Spleen (tissue), 7 donors: ENCODE results near the gene PRAC1.

GRCh38 chr17:48615653-48616095 is 582 bp upstream of the HOXB8 start:
- PRO-cap, 4 experiments = no peak in any of the 4 experiments
- RAMPAGE, long total RNA, 4 experiments = no peak in any of the 4 experiments

GRCh38 chr17:48722225-48723299 is at the start of gene PRAC1:
TSS of gene PRAC1 (minus strand) at chr17:48722518.
- PRO-cap, 4 experiments = no peak in any of the 4 experiments
- RAMPAGE, long total RNA, 4 experiments = no peak in any of the 4 experiments

- PRO-cap, 4 experiments = no peak in any of the 4 experiments
- RAMPAGE, long total RNA, 4 experiments = no peak in any of the 4 experiments
Measured at GRCh38 chr17:48729343-48730327, 1.1 kb upstream of the HOXB13 start.

- PRO-cap, 4 experiments = no peak in any of the 4 experiments
- RAMPAGE, long total RNA, 4 experiments = no peak in any of the 4 experiments
Measured at GRCh38 chr17:48734032-48734958, 5.7 kb upstream of the HOXB13 start.

GRCh38 chr17:48757749-48758109 is 29.2 kb upstream of the HOXB13 start:
- PRO-cap, 4 experiments = no peak in any of the 4 experiments
- RAMPAGE, long total RNA, 4 experiments = no peak in any of the 4 experiments

DNA sequence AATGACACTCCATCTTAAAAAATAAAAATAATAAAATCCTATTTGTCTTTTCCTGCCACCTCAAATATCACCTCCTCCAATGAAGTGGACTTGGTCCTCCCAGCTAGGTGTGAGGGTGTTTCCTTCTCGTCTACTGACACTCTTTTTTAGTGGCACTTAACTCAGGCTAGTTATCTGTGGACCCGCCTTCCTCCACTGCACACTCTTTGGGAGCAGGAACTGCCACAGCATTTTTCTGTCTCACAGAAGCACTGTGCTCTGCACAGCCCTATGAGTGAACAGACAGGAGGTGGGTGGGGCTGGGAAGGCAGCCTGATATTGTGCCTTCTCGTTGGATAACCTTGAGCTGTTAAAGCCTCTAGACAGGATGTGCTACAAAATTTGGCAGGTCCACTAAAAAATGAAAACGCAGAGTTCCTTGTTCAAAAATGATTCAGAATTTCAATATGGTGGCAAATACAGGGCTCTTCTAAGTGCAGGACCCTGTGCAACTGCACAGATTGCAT is 31.9 kb upstream of the HOXB13 start:
- PRO-cap, 4 experiments = no peak in any of the 4 experiments
- RAMPAGE, long total RNA, 4 experiments = no peak in any of the 4 experiments

DNA sequence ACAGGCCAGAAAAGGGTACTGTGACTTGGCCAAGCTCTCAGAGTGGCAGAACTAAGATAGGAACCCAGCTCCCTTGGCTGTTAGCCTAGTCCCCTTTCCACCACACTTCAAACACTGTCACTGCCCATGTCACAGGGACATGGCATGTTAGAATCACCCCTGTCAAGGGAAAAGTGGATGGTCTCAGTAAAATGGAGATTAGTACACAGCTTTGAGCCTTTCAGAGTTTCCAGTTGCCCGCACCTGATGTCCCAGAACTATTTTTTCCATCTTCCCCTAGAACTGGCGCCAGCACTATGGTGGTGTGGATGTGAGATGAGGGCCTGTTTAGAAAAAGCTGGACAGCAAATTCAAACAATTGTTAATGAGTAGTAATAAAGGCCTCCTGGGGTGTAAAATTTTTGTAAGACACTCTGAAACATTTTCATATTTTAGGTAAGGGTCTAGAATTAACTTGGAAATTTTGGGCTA is 1.8 kb downstream of the CALCOCO2 start:
- PRO-cap, 4 experiments = no peak in any of the 4 experiments
- RAMPAGE, long total RNA, 4 experiments = no peak in any of the 4 experiments

DNA sequence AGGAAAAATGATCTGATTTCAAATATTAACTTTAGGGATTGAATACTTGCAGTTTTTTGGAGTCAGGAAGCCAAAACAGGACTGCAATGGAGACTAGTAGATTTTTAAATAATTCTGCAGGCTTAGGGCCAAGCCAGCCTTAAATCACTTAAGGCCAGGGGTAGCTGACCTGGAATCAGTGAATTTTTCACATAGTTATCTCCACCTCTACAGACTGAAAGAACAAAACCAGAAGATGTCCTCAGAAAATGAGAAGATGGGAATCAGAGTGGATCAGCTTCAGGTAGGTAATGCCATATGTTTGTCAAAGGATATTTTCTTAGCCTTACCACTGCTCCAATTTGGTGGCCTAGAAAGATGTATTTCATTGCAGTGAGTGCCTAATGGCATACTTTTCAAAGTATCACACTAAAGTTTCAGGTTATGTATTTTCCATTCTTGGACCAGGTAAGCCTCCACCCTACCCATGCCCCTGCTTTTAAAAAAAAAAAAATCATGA is 20.6 kb downstream of the CALCOCO2 start:
- PRO-cap, 4 experiments = no peak in any of the 4 experiments
- RAMPAGE, long total RNA, 4 experiments = no peak in any of the 4 experiments

DNA sequence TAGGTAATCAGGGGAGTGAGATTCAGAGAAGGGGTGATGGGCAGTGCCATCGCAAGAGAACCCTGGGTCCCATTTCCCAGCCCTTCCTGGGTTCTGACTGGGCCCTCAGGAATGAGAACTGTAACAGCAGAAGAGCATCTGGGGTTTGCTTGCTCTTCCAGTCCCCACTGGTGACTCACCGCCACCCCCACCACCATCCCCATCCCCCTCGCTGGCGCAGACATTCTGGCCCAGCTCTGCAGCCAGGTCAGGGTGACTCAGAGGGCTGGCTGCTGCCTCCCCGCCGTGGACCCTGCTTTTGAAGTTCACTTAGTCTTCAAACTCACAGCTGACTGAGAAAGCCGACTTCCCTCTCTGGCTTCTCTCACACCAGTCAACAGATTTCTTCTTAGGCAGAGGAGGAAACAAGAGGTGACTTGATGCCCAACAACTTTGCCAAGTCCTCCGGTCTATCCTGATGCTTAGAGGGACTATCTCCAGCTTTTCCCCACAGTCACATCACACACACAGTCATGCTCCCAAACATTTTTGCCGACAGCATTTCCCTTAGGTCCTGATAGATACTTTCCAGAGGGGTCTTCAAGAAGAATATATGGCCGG is 4.0 kb upstream of the GIP start:
- PRO-cap, 4 experiments = no peak in any of the 4 experiments
- RAMPAGE, long total RNA, 4 experiments = no peak in any of the 4 experiments

- PRO-cap, 4 experiments = no peak in any of the 4 experiments
- RAMPAGE, long total RNA, 4 experiments = no peak in any of the 4 experiments
Measured at GRCh38 chr17:49003522-49004425, 6.6 kb downstream of the IGF2BP1 start.

DNA sequence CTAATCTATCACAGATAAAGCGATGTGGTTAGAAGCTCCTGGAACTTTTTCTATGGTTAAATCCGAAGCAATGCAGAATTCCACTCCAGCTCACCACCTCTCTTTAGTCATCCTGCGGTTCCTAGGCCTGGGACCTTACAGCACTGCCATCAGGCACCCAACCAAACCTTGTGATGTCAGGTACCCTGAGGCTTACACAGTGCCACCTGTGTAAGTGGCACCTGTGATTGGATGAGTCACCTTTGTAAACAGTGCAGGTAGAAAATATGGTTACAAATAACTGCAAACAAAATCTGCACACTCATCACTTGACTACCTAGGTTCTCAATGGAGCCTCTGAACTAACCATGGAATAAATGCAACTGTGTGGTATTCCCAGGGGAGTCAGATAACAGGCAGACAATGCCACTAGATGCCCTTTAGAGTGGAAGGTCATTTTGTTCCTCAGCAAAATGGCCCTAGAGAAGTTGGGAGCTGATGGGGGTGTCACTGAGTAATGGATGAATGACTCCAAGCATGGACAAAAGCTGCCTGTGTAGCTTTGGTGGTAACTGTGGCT is 31.3 kb upstream of the B4GALNT2 start:
- PRO-cap, 4 experiments = no peak in any of the 4 experiments
- RAMPAGE, long total RNA, 4 experiments = no peak in any of the 4 experiments

DNA sequence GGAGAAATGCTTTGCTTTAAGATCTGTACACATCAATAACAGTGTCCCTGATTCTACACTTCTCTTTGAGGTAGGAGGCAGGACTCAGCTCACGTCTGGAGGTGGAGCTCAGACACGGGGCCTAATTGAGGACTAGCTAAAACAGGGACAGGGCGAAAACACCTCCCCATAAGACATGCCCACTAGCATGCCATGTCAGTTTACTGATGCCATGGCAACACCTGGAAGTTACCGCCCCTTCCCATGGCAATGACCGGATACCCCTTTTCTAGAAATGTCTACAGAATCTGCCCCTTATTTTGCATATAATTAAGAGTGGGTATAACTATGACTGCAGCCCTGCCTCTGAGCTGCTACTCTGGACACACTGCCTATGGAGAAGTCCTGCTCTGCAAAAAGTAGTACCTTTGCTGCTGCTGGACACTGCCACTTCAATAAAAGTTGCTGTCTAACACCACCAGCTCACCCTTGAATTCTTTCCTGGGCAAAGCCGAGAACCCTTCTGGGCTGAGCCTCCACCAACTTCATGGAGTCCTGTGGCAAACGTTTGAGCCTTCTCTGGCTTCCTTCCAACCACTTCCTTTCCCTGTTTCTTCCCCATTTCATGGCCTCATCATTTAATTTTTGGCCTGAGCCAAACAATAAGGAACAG is 21.1 kb downstream of the PHB1 start:
- PRO-cap, 4 experiments = no peak in any of the 4 experiments
- RAMPAGE, long total RNA, 4 experiments = no peak in any of the 4 experiments

DNA sequence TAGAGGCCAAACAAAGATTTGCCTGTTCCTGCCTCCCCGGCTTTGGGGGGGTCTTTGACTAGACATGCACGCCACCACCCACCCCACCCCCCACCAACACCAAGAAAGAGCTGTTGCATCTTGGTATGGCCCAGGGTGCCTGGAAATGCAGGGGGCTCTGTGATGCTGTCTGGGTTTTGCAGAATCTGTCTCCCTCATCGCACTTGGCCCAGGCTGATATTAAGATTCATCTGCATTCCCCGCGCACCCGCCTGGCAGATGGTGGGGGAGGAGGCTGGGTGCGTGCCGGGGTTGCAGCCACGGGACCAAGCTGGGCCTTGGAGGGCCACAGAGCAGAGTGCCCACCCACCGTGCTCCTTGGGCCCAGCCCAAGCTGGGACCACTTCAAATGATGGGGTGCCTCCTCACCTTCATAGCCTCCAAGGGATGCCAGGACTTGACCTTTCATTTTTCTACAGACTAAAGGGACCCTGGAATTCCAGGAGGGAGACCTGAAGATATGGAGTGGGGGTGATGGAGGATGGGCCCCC is 1.2 kb upstream of the NXPH3 start:
- PRO-cap, 4 experiments = no peak in any of the 4 experiments
- RAMPAGE, long total RNA, 4 experiments = no peak in any of the 4 experiments

GRCh38 chr17:49664583-49665225 is 13.2 kb downstream of the SPOP start:
- PRO-cap, 4 experiments = no peak in any of the 4 experiments
- RAMPAGE, long total RNA, 4 experiments = no peak in any of the 4 experiments

GRCh38 chr17:49763149-49763641 is 736 bp downstream of the FAM117A start:
- PRO-cap, 4 experiments = peak in 2 of 4 experiments; most common minus-strand start chr17:49763564 (in 1)
- RAMPAGE, long total RNA, 4 experiments = no peak in any of the 4 experiments

DNA sequence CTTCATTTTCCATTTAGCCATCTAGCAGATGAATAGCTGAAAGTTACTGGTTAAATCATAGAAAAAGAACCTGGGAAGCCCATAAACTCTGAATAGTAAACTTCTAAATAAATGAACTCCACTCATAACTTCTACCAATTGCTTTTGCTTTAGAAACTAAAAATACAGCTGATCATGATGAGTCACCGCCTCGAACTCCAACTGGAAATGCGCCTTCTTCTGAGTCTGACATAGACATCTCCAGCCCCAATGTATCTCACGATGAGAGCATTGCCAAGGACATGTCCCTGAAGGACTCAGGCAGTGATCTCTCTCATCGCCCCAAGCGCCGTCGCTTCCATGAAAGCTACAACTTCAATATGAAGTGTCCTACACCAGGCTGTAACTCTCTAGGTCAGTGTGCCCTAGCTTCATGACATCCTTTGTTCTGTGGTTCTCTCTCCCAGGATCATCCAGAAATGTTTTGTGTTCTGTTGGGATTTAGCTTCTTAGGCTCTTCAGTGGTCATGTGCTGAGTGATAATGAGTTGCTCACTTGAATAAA is 9.8 kb downstream of the KAT7 start:
- PRO-cap, 4 experiments = no peak in any of the 4 experiments
- RAMPAGE, long total RNA, 4 experiments = no peak in any of the 4 experiments

DNA sequence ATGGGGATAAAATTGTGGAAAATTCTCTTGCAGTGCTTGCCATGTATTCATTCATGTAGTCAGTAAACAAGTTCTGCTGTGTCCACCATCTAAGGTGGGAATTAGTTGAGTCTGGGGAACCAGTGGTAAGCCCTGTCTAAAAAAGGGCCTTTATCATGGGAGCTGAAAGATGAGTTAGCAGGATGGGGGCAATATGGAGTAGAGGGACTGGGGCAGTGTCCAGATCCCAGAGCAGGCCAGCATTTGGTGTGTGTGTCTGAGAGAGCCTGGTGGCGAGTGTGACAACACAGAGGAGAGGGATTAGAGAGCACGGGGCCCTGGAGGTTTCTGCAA is 12.5 kb downstream of the TAC4 start:
- PRO-cap, 4 experiments = peak in 1 of 4 experiments; most common plus-strand start position 172 of the sequence (in 1)
- RAMPAGE, long total RNA, 4 experiments = no peak in any of the 4 experiments

DNA sequence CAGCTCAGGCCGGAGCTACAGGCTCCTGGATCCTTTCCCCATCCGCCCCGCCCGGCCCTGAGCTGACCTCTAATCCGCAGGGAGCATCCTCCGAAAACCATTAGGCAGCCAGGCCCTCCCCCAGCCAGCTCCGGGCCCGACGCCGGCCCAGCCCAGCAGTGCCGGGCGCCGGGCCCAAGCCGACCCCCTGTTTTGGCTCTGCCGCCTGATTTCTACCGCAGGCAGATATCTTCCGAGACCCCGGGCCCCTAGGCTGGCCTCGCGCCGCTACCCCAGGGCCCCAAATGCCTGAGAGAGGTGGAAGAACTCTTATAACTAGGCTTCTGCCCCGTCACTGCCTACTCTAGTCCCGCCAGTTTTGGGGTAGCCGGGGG is 42.6 kb upstream of the TAC4 start:
- PRO-cap, 4 experiments = no peak in any of the 4 experiments
- RAMPAGE, long total RNA, 4 experiments = no peak in any of the 4 experiments

GRCh38 chr17:49910627-49911173 is 58.3 kb upstream of the DLX4 start:
- PRO-cap, 4 experiments = no peak in any of the 4 experiments
- RAMPAGE, long total RNA, 4 experiments = no peak in any of the 4 experiments

DNA sequence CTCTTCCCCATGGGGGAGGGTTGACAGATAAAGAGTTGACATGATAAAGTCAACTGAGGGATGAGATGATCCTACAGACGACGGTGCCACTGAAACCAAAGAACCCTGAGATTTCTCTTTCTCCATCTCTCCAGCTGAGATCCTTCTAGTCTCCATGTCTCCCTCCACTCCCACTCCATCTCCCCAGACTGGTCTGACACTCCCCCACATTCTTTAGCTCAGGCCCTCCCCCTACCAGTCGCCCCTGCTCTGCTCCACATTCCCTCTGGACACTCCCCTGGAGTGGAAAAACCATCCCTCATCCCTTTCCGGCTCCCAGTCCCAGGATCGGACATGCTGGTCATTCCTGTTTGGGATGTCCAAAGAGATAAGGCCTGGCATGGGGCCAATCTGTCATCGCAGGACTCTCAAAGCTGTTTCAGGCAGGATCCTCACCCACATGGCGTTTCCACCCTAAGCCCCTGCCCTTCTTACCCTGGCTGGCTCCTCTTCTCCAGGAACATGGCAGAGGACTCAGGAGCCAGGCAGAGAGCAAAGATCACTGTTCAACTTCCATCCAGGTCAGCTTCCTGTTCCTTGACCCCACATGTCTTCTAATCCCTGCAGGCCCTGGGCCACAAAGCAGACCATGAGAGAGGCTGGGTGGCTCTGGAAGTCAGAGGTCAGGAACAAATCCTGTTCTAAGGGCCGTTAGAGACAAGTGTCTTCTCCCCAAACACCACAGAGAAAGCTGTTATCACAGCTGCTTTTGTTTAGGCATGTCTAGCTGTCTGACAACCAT is 2.7 kb upstream of the ITGA3 start:
- PRO-cap, 4 experiments = no peak in any of the 4 experiments
- RAMPAGE, long total RNA, 4 experiments = no peak in any of the 4 experiments